H9 (cell line): ENCODE measurements around a stretch of chr16.

- PRO-cap, result no peak
Measured at GRCh38 chr16:3642352-3643172, 11.9 kb upstream of the DNASE1 start.

DNA sequence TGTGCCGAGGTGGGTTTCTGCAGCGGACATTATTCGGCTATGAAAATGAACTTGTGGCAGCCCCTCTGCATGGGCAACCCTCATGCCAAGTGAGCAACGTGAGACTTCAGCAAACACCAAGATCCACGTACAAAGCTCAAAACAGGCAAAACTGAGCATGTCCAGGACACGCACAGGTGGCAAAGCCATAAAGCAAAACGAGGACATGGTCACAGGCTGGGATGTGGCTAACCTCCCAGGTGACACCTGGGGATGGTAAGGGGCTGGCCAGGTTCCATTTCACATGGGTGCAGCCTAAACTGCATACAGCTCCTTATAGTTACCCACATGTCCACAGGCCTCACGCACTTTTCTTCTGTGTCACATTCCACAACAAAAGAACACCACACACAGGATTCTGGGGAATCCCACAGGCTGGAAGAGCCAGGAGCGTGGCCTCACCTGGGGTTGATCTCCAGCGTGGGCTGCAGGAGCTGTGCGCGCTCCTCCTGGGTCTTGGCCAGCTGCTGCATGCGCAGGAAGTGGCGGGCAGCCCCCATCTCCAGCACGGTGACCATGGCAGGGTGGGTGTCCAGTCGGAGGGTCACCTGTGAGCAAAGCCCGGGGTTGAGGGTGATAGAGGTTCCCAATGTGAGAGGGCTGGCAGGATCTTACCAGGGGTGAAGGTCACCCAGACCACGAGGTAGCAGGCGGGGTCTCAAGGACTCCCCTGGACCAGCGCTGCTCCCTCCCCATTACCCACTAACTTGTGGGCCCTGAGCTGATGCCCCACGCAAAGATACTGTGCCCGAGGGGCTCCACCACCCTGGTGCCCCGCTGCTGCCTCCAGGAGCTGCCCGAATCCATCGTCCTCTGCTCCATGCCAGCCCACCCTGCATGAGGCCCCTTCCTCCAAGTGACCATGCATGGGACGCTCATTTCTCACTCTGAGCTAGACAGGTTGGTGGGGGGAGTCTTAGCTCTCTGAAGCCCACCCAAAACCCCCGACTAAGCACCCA, 7.4 kb downstream of the DNASE1 start:
- PRO-cap, result no peak

- PRO-cap, result no peak
Measured at GRCh38 chr16:3662554-3663786, 8.5 kb downstream of the DNASE1 start.

- PRO-cap, result no peak
Measured at GRCh38 chr16:3736529-3737061, 19.3 kb upstream of the TRAP1 start.

DNA sequence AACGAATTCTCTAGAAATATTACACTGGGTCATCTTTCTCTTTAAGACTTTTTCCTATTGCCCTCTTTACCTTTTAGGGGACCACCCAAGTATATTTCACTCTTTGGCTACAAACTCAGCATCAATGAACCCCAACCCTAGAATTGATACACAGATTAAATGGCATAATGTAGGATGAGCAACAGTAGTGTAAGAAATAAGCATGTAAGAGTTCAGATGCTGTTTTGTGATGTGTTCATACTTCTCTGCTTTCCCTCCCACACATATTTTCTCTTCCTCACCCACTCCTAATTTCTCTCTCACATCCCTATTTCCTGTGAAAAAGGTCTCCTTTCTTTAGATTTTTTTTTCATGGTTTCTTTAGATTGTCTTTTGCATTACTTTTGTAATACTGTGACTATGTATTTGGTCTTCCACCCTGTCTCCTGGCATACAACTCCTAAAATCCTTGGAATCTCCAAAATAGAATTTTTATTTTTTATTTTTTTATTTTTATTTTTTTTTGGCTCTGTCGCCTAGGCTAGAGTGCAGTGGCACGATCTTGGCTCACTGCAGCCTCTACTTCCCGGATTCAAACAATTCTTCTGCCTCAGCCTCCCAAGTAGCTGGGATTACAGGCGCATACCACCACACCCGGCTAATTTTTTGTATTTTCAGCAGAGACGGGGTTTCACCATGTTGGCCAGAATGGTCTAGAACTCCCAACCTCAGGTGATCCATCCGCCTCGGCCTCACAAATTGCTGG, 21.6 kb downstream of the CREBBP start:
- PRO-cap, result no peak

DNA sequence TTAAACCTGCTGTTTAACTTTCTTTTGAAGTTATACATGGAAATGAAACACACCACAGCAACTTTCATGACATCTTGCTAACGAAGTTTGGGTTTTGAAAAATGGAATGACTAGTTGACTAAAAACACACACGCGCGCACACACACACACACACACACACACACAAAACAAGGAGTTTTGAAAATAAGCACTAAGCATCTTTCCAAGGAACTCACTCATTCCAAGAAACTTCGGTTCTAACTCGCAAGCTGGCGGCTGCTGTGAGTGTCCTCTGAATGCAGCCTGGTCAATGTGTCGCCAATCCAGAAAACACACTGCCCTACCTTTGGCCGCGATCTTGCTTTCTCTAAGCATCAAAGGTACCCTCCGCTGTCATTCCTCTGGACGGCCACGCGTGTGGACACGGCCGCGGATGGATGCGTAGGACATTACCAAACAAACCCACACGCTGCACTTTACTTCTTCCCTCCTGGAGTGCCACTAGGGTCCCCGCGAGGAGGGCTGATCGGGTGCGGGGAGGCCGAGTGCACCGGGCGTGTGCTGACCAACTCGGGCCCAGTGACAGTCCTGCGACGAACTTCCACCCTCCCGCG, 1.3 kb downstream of the CREBBP start:
- PRO-cap, result no peak

GRCh38 chr16:3881583-3881948, 1.1 kb upstream of the CREBBP start:
- PRO-cap, result no peak

DNA sequence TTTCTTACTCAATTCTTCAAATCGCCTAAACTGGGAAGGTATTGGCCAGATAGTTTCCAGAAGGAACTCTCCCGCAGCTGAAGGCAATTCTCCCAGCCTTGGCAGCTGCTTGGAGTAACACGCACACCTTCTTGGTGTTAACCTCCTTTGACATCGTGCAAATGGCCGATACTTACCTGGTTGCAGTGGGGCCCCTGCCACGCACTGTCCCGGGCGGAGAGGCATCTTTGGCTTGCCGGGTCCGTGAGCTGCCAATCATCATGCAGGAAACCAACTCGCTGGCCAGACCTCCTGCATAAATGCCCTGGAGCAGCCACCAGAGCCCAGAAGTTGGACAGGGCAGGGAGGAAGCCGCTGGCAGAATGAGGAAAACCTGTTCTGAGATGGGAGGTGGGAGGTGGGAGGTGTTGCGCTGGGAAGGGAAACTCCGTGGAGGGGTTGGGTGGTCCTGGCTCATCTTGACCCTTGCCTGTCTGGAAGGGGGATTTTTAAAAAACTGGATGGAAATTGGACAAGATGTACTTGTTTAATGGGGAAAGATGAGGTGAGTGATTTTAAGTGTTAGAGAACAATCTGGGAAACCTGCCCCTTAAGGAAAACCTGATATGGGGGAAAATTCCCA, 41.8 kb upstream of the CREBBP start:
- PRO-cap, result no peak

- PRO-cap, result no peak
Measured at GRCh38 chr16:3959243-3959684, 78.8 kb upstream of the CREBBP start.

DNA sequence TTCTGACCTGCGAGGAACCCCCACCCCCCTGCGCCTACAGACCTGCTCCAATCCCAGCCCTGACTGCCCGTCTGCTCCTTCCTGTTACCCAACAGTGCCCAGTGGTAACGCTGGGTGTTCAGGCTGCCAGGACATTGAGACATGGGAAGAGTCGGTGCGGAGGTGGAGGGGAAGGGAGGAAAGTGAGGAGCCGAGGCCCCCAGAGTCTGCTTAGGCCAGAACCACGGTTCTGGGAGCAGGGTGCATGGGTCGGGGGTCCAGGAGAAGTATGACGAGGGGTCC, 111.9 kb upstream of the CREBBP start:
- PRO-cap, result no peak

- PRO-cap, result no peak
Measured at GRCh38 chr16:4052802-4053022, 63.5 kb downstream of the ADCY9 start.

- PRO-cap, result no peak
Measured at GRCh38 chr16:4077106-4077691, 39.0 kb downstream of the ADCY9 start.

DNA sequence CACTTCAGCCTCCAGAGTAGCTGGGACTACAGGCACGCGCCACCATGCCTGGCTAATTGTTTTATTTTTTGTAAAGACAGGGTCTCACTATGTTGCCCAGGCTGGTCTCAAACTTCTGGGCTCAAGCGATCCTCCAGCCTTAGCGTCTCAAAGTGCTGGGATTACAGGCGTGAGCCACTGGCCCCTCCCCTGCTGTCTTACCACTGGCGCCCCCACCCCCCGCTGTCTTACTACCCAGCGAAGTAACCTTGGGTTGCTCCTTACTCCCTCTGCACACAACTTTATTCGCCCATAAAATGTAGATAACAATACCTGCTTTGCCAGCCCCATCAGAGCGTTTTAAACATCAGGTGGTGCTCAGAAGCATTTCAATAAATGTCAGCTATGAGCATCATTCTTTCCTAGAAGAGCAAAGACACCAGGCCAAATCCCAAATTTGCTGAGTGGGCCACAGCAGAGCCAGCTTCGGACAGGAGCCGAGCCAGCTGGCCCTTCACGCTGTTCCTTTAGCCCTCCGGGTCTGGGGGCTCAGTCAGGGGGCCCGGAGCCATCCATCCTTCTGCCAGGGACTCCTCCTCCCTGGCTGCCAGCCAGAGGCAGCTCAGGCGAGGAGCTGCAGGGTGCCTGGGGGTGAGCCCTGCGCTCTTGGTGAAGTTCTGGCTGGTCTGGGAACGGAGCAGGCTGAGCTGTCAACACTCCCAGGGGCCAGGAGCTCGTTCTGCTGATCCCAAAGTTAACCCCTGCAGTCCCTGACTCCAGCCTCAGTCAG, 24.3 kb downstream of the SRL start:
- PRO-cap, result no peak

GRCh38 chr16:4231378-4231912, 10.4 kb downstream of the SRL start:
- PRO-cap, result no peak

DNA sequence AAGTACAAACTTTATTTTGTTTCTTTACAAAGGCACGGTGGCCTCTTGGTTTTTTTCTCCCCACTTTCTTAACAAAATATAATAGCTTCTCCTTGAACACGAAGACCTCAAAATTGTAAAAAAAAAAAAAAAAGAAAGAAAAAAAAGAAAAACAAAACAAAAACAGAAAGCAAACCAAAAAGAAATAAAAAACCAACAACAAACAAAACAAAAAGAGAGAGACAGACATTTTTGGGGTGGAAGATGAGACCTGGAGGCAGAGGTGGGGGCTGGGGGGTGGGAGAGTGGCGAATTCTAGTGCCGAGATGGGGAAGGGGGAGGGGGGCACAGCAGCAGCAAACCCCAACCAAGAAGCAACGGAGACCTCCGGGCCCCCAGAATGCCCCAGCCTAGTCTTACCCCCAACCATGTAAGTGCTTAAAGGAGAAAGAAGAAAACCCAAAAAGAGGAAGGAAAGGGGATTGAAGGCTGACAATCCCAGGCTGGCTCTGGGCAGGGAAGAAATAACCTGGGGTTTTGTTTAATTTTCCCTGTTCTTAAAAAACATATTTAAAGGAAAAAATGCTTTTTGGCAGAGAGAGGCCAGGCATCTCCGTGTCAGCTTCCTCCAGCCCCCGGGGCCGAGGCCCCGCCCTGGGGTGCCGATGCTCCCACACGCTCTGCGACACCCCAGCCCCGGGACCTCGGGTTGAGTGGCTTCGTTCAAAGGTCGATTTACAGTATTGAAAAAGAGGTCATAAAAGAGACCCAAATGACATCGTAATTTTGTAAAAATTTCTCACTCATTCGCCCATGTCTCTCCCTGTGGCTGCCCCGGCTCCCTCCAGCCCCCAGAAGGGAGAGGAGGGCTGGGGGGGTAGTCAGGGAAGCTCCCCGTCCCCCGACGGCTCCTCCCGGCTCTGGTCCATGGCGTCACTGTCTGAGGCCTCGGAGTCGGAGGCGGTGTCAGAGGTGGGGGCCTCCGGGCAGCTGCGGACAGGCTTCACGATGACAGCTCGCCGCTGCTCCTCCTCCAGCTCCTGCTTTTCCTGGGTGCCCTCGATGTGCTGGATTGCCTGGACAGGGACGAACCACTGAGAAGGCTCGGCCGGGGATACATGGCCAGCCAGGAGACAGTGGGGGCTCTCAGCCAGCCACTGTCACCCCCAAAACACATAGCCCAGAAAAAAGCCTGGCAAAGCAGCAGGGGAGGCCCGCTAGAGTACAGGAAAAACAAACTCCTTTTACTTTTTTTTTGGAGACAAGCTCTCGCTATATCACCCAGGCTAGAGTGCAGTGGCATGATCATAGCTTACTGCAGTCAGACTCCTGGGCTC, 15.2 kb downstream of the TFAP4 start:
- PRO-cap, result no peak

GRCh38 chr16:4309899-4310413, 5.9 kb upstream of the GLIS2 start:
- PRO-cap, result bidirectional peak, plus-strand start at chr16:4310141, minus-strand start at chr16:4309988

DNA sequence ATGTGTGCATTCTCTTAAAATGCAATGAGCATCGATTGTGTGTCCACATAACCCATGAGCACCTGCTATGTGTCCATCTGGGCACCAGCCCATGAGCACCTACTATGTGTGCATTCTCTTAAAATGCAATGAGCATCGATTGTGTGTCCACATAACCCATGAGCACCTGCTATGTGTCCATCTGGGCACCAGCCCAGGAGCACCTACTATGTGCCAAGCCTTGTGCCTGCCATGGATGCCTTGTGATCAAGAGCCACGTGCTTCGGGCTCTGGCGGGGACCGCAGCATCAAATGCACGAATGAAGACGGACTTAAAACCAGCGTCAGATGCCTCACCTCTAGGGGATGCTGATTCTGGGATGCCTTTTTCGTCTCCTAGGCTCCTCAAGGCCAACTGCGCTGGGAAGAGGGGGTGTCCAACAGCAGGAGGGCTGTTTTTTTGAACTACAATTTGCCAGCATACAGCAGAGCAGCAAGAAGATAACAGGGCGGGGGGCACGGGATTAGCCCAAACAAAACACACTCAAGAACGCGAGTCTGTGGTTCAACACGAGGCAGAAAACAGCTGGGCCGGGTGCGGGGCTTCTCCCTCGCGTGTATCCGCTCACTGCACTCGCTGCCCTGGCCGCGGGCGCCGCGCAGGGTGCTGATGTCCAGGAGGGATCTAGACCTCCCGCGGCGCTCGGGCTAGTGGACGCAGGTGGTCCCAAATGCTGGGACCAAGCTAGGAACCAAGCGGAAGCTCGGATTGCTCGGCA, 1.3 kb upstream of the GLIS2 start:
- PRO-cap, result no peak

- PRO-cap, result no peak
Measured at GRCh38 chr16:4316601-4317501, 984 bp downstream of the GLIS2 start.

DNA sequence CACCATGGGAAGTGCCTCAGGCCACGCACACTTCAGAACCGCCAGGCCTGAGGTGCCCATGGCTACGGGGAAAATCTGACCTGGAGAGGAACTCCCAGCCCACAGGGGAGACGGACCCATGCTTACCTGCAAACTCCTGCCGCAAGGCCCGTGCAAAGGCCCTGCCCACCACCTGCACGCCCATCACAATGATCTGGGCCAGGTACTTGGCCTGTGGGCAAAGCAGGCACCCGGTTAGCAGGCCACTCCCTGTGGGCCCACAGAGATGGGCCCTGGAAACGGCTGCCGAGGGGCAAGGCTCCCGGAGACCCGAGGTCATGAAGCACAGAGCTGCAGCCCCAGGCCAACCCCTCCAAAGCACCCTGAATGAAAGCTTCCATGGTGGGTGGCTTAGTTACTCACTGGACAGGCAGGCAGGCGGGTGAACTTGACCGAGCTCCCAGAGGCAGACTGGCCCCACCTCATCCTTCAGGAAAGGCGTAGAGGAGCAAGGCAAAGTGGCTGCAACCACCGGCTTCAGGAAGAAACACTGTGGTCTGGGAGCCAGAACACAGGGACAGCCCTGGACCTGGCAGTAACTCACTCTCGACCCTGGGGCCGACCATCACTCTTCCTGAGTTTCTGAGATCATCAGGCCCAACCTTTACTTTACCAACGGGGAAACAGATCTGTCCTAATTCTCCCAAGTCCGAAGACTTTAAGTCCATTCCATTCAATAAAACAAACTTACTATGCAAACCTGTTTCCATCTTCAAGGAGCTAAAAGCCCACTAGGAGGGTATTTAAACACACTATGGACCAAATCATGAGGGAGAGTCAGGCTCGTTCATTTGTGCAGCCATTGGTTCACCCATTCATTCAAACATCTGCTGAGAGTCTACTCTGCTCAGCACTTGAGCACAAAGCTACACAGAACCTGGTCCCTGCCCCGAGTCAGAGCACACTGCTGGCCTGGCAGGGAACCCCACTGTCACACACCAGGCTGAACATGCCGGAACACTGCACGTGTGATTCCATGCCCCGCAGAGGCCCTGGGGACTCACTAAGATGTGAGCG, 7.7 kb downstream of the PAM16 start:
- PRO-cap, result no peak

GRCh38 chr16:4369345-4369967, 2.2 kb upstream of the VASN start:
- PRO-cap, result no peak